SK-MEL-5 (cell line): Measurements from ENCODE around the gene ABCB9.

DNA sequence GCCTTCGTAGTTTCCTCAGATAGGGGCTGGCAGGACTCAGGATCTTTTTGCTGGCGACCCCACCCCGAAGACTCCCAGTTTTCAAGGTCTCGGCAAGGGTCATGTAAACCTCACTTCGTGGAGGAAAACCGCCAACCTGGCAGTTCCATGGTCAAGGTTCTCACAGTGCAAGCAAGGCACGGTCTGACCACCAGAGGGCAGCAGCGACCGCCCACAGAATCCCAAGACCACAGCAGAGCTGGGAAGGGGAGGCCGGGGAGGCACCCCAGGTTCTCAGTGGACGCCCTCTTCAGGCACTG, 1.4 kb upstream of the RHOF start:
RAMPAGE:
- cytosol, long total RNA = no peak
- long total RNA = no peak
- nucleus, long total RNA = no peak

GRCh38 chr12:121807018-121807593, 3.3 kb downstream of the SETD1B start:
RAMPAGE:
- cytosol, long total RNA = no peak
- long total RNA = no peak
- nucleus, long total RNA = no peak

DNA sequence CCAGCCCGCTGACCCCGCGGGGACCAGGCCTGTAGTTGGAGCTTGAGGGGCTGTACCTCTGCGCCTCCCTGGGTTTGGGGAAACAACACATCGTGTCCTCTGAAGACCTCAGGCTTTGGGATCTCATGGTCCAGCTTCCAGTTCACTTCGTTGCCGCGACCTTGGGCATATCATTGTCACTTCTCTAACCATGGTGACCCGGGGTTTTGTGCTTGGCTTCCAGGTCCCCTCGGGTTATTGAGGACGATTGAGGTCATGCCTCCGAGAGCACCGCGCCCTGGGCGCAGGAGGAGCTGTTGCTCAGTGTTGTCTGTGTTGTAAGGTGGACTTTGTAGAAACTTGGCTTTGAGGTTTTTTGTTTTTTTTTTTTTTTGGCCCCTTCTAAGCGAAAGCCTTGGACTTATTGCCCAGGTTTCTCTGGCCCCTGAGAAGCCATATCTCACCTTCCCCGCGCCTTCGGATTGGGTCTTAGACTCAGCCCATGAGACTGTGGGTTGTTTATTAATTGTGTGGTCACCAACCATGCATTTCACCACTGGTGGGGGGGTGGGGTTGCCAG, 2.5 kb downstream of the BCL7A start:
RAMPAGE:
- cytosol, long total RNA = no peak
- long total RNA = no peak
- nucleus, long total RNA = no peak

DNA sequence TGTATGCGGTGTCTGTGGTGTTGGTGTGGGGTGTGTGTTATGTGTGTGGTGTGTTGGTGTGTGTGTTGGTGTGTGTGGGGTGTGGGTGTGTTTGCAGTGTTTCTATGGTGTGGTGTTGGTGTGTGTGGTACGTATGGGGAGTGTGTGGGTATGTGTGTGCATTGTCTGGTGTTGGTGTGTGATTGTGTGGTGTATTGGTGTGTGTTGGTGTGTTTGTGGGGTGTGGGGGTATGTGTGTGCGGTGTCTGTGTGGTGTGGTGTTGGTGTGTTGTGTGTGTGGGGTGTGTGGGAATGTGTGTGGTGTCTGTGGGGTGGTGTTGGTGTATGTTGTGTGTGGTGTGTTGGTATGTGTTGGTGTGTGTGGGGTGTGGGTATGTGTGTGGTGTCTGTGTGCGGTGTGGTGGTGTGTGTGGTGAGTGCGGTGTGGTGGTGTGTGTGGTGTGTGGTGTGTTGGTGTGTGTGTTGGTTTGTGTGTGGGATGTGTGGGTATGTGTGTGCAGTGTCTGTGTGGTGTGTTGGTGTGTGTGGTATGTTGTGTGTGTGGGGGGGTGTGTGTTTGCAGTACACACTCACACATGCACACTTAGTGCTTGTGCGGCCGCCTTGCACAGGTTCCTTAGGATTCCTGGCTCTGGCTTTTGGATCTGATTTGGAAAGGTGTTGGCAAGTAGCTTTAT, 16.3 kb downstream of the MLXIP start:
RAMPAGE:
- cytosol, long total RNA = no peak
- long total RNA = no peak
- nucleus, long total RNA = no peak

DNA sequence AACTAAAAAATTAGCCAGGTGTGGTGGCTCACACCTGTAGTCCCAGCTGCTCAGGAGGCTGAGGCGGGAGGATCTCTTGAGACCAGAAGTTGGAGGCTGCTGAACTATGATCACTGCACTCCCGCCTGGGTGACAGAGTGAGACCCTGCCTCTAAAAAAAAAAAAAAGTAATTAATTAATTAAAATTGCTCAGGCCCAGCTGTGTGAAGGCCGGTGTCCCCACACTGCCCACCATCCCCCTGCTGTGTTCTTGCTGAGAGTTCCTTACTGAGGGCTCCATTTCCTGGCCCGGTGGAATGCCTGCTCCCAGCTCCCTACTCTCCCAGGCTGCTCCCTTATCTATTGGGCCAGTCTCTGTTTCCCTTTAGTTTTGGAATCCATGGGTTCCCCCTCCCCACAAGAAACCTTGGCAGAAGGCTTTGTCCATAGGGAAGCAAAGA, 18.9 kb downstream of the MLXIP start:
RAMPAGE:
- cytosol, long total RNA = no peak
- long total RNA = no peak
- nucleus, long total RNA = no peak

DNA sequence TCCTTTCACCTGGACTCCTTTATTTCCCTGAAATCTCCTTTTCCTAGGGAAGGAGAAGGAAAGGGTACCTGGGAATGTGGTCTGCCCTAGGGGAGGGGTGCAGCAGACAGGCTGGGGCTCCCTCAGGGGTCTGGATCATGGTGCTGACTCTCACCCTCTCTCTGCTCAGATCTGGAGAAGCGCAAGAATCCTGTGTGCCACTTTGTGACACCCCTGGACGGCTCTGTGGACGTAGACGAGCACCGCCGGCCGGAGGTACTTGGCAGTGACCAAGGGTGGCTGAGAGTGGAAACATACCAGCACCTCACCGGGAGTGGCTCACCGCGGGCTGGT, 46.3 kb downstream of the IL31 start:
RAMPAGE:
- cytosol, long total RNA = no peak
- long total RNA = no peak
- nucleus, long total RNA = no peak

GRCh38 chr12:122142981-122143238, 31.1 kb downstream of the IL31 start:
RAMPAGE:
- cytosol, long total RNA = no peak
- long total RNA = no peak
- nucleus, long total RNA = no peak

DNA sequence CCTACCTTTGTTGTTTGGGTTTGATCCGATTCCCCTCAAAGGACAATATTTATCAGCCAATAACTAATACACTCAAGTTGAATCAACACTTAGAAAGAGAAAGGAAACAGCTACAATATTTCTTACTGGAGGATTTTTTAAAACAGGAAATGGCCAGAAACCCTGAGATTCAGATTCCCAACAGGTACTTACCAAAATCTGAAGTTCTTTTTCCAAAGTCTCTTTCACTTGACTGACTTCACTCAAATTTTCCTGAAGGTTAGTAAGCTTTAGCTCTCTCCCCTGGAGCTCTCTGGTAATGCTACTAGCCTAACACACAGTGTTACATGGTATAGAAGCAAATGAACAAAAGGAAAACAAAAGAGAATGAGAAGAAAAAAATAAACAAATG, 70.1 kb upstream of the VPS33A start:
RAMPAGE:
- cytosol, long total RNA = no peak
- long total RNA = no peak
- nucleus, long total RNA = no peak

DNA sequence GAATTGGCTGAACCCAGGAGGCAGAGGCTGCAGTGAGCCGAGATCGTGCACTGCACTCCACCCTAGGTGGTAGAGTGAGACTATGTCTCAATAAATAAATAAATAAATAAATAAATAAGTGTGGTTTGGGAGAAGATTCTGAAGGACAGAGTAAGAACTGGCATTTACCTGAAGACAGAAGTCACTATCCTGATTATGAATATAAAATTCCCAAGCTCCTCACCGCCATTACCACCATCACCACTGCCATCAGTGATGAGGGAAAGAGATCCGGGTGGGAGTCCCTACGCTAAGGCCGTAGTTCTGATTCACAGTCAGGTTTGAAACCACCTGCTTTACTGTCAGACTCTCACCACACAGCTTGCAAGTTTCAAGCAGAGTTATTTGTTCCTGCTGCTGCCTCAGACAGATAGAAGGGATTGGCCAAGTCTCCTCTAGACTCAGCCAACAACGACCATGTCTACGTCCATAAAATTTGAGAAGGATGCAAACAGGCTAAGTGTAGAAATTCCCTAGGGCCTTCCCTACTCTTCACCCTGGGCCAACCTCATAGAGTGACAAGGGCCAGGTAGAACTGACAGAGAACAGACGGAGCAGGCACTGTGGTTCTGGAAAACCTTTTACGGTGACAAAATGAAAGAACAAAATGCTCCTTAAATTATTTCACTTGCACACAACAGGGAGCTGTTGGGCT, 39.7 kb downstream of the CLIP1 start:
RAMPAGE:
- cytosol, long total RNA = no peak
- long total RNA = no peak
- nucleus, long total RNA = no peak

DNA sequence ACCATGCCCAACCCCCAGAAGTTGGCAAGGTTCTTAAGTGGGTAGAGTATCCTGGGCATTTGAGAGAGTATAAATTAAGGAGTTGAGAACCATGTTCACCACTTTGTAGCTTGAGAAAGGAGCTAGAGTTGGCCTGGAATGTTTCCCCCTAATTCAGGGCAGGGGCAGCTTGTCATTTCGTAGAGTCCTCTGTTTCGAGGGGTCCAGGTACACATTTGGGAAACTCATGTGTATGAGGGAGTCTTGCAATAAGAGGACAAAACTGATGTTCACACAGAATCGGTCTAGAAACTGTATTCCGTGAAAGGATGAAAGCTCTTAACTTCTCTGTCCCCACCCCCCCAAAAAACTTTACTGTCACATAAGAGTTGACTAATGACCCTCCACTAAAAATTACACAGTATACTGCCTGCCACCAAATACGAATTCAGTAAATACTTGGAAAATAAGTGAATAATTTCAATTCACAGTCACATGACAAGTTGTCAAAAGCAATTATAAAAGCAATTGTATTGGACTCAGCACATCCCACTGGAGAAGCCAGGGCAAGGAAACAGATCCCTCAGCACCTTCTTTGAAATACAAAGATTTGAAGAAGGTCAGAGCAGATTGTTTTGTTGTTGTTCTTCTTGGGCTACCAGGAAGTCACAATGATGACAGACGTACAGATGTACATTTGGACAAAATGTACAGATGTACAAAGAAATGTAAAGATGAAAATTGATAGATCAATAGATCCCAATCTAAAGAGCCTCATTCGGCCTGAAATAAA, 2.7 kb downstream of the HCAR1 start:
RAMPAGE:
- cytosol, long total RNA = no peak
- long total RNA = no peak
- nucleus, long total RNA = no peak

DNA sequence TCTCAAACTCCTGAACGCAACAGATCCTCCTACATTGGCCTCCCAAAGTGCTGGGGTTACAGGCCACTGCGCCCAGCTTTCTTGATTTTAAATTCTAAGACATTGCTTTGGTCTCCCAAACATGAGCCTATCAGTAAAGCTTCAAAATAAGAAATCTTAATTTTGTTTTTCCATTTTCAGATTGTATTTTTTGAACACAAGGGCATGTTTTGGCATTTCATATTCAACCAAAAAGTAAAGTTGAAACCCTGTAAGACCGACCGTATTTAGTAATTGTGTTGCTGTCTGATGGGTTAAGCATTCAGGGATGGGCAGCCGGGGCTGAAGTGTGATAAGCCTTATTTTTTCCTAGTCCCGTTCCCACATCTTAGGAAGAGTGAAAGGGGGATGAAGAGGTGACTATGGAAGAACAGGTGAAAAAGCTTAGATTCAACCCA, 815 bp upstream of the CCDC62 start:
RAMPAGE:
- cytosol, long total RNA = no peak
- long total RNA = no peak
- nucleus, long total RNA = no peak

RAMPAGE:
- cytosol, long total RNA = no peak
- long total RNA = no peak
- nucleus, long total RNA = no peak
These were observed 858 bp downstream of the HIP1R start for GRCh38 chr12:122836049-122836581.

DNA sequence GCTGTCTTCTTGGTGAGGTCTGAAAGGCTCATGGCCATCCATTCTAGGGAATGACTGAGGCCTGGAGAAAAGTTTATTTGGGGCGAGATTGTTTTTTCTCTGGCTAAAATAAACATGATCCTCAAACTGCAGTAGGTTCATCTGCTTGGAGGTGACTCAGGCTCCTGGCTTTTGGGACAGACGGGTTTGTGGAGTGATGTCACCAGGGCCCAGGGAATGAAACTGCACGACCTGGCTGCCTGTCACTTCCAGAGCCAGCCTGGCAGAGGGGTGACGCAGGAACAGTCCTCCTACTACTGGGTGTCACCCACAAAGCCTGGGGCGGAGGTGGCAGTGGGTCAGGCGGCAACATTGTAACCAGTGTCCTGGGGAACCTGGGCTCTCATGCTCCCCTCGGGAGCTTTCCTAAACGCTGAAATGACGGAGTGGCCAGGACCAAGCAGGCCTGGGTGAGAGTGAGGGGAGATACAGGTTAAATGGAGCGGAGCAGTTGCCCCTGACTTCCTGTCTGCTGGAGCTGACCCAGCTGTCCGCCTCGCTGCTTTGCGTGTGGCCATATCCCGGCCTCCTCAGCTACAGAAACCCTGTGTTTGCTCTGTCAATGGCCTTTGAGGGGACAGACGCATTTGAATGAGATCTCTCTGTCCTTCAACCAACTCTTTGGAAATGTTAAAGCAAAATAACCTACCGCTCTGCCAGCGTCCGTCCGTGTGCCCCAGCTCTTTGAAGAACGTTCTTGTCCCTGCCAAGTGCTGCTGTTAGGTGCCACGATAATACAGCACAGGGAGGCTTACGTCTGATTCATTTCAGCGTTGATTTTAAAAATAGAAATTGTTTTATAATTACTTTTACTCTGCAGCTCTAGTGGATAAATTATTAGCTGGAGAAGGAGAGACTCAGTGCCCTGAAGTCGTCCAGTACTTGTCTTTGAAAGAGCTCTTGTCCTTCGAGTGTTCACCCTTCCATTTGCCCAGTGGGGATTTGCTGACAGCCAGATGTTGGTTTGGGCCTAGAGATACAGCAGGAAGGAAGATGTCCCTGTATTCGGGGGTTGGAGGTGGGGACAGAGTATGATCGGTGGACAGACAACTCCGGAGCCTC, 6.6 kb downstream of the HIP1R start:
RAMPAGE:
- cytosol, long total RNA = no peak
- long total RNA = no peak
- nucleus, long total RNA = no peak

GRCh38 chr12:122851835-122852303, 16.6 kb downstream of the HIP1R start:
RAMPAGE:
- cytosol, long total RNA = no peak
- long total RNA = no peak
- nucleus, long total RNA = no peak

DNA sequence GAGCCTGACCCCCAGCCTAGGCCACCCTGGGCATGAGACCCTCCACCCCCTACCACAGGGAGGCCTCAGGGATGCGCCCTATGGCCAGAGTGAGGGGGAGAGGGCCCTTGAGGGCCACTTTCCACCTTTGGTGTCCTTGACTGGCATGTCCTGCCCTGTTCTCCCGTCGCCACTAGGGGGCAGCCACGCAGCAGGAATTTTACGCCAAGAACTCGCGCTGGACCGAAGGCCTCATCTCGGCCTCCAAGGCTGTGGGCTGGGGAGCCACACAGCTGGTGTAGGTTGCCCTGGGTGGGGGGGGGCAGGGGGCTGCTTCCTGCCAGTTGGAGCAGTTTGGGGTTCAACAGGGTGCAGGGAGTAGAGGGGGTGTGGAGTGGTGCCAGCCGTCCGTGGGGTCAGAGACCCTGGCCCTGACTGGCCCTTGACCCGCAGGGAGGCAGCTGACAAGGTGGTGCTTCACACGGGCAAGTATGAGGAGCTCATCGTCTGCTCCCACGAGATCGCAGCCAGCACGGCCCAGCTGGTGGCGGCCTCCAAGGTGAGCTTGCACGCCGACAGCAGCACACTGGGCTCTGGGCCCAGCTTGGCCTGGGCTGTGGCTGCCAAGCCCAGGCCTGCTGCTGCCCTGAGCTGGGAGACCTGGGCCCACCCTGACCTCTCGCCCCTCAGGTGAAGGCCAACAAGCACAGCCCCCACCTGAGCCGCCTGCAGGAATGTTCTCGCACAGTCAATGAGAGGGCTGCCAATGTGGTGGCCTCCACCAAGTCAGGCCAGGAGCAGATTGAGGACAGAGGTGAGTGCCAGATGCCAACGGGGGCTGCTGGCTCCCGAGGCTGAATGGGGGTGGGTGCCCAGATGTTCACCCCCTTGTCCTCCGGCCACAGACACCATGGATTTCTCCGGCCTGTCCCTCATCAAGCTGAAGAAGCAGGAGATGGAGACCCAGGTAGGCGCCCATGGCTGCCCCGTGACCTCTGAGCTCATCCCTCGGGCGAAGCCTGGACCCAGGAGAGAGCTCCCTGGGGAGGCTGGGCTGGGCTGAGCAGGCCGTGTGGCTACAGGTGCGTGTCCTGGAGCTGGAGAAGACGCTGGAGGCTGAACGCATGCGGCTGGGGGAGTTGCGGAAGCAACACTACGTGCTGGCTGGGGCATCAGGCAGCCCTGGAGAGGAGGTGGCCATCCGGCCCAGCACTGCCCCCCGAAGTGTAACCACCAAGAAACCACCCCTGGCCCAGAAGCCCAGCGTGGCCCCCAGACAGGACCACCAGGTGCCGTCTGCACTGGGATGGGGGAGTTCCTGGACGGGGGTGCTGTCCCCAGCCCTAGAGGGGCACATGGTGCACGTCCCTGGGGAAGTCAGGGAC, 25.5 kb downstream of the HIP1R start:
RAMPAGE:
- cytosol, long total RNA = no peak
- long total RNA = no peak
- nucleus, long total RNA = no peak

GRCh38 chr12:122866231-122867424, 29.3 kb downstream of the VPS37B start:
RAMPAGE:
- cytosol, long total RNA = no peak
- long total RNA = no peak
- nucleus, long total RNA = no peak

DNA sequence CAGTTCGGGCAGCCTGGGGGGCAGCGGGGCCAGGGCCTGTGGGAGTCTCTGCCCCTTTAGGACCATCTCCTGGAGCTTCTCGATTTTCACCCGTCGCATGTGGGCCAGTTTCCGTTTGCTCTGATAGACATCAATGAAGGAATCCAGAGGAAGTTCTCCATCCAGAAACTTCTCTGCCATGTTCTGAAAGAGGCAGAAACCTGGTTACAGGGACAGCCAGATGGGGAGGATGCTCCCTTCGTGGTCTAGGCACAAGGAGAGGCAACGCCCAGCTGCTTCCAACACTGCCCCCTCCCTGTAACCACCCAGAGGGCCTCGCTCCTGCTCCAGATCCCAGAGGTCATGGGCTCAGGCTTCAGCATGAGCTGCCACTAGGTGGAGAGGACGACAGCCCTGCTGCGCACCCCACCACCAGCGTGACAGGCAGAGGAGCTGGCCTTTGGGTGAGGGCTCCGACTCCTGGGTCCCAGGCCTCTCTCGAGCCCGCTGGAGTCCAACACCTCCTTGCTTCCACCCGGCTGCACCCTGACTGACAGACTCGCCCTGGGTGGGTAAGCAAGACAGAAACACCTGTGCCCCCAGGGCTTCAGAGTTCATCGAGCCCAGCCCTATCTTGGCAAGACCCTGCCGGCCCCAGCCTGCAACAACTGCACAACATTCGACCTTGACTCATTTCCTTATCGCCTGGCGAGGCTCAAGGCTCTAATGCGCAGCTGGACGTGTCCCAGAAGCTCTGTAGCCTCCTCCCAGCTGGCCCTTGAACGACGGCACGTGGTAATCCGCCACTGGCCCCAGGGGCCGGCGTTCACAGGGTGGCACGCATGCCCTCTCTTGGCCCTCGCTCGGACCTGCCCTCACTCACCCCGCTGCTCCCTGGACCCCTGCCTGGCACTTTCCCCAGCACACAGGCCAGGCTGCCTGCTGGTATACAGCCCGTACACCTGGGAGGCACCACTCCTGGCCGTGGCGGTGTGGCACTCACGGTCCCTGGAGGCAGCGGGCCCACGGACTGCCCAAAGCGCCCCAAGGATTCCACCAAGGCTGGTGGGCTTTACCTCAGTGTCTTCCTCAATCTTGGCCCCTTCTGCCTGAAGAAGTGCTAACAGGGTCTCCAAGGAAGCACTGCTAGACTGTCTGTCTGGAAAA, 28.1 kb downstream of the VPS37B start:
RAMPAGE:
- cytosol, long total RNA = no peak
- long total RNA = no peak
- nucleus, long total RNA = no peak

GRCh38 chr12:122966275-122966928, at the start of gene ABCB9:
ABCB9 (minus strand) TSS chr12:122966463.
RAMPAGE:
- cytosol, long total RNA = start-site peak on the minus strand at chr12:122966413-122966506, 29 and 19 reads in 2 replicates
- long total RNA = no peak
- nucleus, long total RNA = no peak

GRCh38 chr12:122973945-122975005, 769 bp upstream of the OGFOD2 start:
RAMPAGE:
- cytosol, long total RNA = start-site peak on the minus strand at chr12:122974568-122975196, 10 and 7 reads in 2 replicates
- long total RNA = no peak
- nucleus, long total RNA = start-site peak on the plus strand at chr12:122974685-122974817, 28 and 25 reads in 2 replicates

GRCh38 chr12:122984030-122984179, 3.4 kb downstream of the ARL6IP4 start:
RAMPAGE:
- cytosol, long total RNA = no peak
- long total RNA = no peak
- nucleus, long total RNA = no peak